Airway epithelial cell (primary cell): ENCODE results near the genes ALG2, BAAT and PGAP4.

DNA sequence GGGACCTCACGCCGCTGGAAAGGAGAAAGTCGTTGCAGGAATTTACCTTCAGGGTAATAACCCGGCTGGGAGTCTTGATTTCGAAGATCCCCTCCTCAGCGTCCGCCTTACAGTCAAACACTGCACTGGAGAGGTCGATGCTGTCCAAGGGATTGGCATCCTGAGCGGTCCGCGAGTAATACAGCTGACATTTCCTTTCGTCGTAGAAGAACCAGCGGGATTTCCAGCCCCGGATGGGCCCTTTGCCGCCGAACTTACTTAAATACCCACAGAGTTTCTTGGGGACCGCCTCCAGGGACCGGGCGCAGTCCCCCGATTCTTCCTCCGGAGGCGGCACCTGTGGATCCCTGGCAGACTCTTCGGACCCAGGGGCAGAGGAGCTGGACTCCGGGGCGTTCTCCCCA is 320 bp downstream of the TBC1D2 start:
- RAMPAGE, long total RNA: no peak

DNA sequence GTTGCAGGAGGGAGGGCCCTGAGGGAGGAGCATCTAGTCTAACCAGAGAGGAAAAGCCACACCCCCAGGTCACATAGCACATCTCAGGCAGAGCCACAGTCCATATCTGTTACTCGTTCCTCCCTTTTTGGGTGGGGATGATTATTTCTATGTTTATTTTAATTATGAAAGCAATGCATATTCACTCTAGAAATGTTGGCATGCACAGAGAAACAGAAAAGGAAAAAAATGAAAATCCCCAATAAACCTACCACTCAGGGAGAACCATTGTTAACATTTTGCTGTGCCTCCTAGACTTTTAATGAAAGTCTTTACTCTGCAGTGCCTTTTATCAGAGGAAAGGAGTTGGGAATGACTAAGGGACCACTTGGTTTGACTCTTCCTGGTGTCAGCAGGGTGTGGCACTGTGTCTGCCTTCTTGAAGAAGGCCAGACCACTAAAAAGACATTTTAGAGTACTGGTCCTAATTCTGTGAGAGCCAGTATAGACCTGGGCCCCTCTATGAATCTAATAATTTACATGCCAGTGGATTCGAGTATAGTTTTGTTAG is 2.9 kb downstream of the GALNT12 start:
- RAMPAGE, long total RNA: no peak

DNA sequence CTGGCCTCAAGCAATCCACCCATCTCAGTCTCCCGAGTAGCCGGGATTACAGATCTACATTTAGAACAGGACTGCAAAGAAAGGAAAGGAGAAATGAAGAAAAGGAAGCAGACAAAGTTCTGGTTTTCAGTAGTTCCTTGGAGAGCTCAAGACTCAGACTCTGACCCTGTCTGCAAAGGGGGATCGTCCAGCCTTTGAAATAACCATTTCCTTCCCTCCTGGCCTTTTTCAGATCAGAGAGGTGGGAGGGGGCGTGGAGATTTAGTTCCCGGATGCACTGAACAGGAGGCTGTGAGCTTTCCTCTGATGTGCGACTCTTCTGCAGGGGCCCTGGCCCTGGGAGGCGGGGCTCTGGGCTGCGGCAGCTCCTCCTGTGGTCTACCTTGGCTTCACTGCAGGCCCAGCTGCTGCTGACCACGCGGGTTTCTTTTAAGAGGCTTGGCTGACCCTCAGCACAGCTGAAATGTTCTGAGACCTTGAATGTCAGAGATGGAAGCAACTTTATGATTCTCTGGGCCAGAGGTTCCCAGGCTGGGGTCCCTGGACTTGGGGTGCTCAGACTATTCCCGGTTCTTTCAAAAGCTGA is 27.1 kb upstream of the COL15A1 start:
- RAMPAGE, long total RNA: no peak

DNA sequence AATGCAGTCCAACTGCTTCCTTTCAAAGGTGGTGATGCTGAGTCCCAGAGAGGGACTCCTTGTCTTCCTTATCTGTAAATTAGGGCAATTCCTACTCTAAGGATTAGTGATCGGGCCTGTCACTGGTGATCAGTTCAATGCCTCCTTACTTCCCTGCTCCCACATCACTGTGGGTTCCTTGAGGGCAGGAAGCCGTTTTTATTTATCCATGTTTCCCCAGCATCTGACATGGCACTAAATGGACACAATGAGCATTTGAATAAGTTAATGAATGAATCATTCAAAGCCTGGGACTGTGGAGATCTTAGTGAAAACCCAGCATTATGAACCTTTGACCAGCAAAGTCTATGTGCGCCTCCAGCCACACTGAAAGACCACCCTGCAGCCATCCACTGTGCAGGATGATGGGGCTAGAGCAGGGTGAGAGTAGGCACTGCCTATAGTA is 11.5 kb downstream of the COL15A1 start:
- RAMPAGE, long total RNA: no peak

DNA sequence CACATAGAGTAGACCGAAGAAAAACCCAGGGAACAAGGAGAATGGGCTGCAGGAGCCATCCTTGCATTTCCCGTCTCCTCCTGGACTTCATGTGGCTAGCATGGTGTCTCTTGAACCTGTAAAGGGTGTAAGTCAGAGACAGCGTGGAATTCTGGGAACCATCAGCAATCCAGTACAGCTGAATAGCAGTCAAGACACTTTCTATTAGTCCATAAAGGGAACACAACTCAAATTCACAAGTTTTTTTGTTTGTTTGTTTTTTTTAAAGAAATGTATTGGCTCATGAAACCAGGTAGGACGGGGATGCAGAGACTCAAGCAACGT is 32.3 kb upstream of the TGFBR1 start:
- RAMPAGE, long total RNA: no peak

DNA sequence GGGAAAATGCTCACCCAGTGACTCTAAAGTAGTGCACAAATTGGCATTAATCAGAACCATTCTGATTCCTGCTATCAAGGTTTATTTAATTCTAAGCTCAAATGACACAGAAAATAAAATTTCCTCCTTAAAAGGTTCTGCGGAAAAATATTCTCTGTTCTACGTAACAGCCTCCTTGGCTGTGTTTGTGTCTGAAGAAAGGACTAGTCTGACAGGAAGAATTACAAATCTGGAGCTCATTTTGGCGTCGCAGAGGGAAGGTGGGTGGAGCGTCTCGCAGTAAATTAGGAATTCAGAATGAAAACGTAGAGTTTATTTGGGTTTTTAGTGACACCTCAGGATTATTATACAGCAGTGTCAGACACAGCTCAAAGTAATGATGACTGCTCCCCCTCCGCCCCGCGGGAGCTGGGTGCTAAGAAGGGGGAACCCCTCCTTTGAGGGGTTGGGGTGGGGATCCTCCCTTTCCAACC is 1.0 kb upstream of the TGFBR1 start:
- RAMPAGE, long total RNA: no peak

GRCh38 chr9:99135451-99135860 is 30.5 kb downstream of the TGFBR1 start:
- RAMPAGE, long total RNA: no peak

DNA sequence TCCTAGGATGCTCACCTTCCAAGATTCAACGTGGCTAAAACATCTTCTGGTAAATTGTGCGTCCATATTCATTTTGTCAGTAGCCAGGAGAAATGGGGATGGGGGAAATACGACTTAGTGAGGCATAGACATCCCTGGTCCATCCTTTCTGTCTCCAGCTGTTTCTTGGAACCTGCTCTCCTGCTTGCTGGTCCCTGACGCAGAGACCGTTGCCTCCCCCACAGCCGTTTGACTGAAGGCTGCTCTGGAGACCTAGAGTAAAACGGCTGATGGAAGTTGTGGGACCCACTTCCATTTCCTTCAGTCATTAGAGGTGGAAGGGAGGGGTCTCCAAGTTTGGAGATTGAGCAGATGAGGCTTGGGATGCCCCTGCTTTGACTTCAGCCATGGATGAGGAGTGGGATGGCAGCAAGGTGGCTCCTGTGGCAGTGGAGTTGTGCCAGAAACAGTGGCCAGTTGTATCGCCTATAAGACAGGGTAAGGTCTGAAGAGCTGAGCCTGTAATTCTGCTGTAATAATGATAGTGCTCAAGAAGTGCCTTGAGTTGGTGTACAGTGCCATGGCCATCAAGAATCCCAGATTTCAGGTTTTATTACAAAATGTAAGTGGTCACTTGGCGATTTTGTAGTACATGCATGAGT is 47.1 kb downstream of the TGFBR1 start:
- RAMPAGE, long total RNA: no peak

GRCh38 chr9:99220852-99222123 is at the start of gene ALG2:
Gene ALG2 (minus strand): TSS chr9:99221942.
- RAMPAGE, long total RNA: no peak

DNA sequence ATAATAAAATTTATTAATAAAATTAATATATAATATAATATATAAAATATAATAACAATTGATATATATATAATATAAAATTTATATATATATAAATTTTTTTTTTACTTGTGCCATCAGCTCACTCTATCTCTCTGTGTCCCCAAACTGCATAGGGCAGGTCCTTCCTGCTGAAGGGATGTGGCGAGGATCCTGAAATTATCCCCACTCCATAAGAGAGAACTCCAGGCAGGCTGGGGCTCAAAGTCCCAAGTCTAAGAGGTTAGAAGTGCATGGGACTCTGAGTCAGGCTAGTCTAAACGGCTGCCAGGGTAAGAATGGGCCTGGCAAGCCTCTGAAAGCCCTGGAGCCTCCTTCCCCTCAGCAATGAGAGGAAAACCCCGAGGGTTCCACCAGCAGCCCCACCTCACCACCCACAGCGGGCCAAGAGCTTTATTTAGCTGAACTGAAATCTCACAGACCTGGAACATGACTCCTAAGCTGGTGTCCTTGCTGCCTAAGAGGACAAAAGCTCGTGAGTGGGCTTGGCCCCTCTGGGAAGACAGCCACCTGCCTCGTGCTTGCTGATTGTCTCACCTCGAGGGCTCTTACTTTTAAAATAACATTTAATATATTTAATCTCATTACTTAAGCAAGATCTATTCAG is 135.5 kb downstream of the SEC61B start:
- RAMPAGE, long total RNA: no peak

DNA sequence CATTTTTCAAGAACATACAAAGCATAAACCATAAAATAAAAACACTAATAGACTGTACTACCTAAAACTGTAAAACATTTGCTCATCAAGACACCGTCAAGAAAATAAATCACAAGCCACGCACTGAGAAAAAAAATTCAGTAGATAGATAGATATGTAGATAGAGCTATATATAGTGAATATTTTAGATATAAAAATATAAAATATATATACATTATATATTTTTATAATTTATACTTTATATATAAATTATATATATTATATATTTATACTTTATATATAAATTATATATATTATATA is 100.4 kb upstream of the NR4A3 start:
- RAMPAGE, long total RNA: no peak

GRCh38 chr9:99822480-99823380 is 1.0 kb downstream of the NR4A3 start:
- RAMPAGE, long total RNA: no peak

GRCh38 chr9:99829479-99829716 is 7.7 kb downstream of the NR4A3 start:
- RAMPAGE, long total RNA: no peak

- RAMPAGE, long total RNA: no peak
Observed at GRCh38 chr9:100145057-100145533, 46.1 kb downstream of the INVS start.

- RAMPAGE, long total RNA: no peak
Observed at GRCh38 chr9:100474654-100475348, 1.9 kb downstream of the TMEFF1 start.

GRCh38 chr9:100669763-100670461 is 92.0 kb downstream of the CAVIN4 start:
- RAMPAGE, long total RNA: no peak

DNA sequence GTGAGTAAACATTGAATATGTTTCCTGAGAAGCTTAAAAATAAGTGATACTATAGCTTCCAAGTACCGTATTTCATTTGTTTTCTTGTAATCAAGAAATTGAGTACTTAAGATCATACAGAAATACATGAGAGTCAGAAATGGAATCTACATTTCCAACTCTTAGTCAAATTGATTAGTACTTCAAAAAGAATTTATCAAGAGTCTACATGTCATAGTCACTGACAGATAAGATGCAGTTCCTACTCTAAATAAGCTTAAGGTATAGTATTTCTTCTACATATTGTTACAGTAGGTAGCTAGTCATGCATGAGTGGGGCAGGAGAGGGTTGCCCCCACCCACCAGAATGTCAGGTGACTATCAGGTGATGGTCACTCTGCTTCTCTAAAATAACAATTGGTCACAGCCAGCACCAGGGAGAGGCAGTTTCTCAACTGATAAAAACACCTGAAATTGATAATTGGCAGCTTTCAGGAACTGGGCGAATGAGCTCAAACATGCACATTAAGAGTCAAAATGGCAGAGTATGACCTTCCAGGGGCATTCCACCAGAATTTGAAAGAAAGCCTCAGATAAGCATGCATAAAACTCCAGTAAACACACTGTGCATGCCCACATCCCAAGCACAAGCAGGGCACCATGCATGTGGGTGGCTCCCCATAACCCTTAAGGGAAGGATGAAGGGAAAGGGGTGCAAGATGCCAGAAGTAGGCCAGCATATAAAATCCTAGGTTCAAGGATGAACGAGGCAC is 2.8 kb downstream of the BAAT start:
- RAMPAGE, long total RNA: no peak

DNA sequence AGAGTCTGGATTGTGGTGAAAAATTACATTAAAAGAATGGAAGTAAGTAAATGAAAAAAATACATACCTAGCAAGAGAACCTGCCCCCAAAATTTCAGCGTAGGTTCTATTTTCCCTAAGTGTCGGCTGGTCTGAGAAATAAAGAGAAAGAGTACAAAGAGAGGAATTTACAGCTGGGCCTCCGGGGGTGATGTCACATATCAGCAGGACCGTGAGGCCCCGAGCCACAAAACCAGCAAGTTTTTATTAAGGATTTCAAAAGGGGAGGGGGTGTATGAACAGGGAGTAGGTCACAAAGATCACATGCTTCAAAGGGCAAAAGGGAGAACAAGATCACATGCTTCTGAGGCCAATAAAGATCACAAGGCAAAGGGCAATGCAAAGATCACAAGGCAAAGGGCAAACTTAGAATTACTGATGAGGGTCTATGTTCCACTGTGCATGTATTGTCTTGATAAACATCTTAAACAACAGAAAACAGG is at the start of gene BAAT:
BAAT (minus strand) TSS at position 219 of the 482 bp plus-strand sequence.
- RAMPAGE, long total RNA: no peak

- RAMPAGE, long total RNA: no peak
Observed at GRCh38 chr9:101418360-101418995, 17.1 kb downstream of the ALDOB start.

- RAMPAGE, long total RNA: no peak
Observed at GRCh38 chr9:101486960-101487539, at the start of gene PGAP4. Gene PGAP4 (minus strand): TSS chr9:101487173.